Frontal cortex (tissue), 2 donors: ENCODE measurements around a stretch of chr9.

DNA sequence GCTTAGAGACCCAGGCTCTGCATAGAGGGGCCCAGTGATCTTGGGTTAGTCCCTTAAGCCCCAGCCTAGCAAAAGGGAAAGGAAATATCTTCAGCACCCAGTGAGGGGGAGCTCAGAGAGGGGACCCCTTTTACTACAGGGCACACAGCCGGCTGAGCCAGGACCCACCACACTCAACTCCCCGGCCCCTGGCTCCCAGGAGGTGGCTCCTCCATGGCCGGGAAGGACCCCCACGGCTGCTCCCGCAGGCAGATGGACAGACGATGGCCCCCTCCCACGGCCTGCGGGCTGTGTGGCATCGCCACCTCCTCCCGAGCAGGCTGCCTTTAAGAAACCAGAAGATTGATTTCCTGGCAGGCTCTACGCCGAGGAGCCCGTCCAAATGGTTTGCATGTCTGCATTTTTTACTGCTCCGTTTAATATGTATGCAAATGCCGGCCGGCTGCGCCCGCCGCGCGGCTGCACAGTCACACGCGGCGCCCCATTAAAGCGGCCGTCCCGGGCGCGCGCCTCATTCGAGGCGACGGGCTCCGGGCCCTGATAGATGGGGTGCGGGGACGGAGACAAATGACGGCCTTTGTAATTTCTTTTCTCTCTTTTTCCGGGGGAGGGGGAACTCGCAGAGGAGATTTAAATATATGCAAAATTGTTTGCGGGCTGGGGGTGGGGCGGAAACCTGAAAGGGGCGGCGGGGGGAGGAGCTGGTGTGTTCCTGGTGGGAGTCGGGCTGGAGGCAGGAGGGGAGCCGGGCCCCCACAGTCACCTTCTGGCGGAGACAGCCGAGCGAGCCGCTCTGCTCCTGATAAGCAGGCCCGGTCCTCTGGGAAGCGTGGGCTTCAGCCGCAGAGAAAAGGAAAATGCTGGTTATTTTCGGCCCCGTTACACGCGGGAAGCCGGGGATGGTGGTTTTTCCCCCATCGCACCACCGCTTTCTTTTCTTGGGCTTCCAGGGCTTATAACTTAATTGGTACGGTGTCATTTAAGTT, 158.6 kb upstream of the IER5L start:
- RAMPAGE, long total RNA = start-site peak on the plus strand centred at position 474 of the sequence, 134 bp wide, 60 and 13 reads in 2 replicates

DNA sequence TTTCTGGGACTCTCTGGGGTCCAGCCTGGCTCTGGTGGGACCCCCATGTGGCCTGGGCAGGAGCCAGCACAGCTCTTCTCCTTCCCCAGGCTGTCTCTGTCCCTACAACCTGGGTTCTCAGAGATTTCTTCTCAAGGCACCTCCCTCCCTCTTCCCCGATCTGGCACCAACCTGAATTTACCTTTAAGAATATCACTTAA, 218.0 kb downstream of the C9orf50 start:
- RAMPAGE, long total RNA = no peak

DNA sequence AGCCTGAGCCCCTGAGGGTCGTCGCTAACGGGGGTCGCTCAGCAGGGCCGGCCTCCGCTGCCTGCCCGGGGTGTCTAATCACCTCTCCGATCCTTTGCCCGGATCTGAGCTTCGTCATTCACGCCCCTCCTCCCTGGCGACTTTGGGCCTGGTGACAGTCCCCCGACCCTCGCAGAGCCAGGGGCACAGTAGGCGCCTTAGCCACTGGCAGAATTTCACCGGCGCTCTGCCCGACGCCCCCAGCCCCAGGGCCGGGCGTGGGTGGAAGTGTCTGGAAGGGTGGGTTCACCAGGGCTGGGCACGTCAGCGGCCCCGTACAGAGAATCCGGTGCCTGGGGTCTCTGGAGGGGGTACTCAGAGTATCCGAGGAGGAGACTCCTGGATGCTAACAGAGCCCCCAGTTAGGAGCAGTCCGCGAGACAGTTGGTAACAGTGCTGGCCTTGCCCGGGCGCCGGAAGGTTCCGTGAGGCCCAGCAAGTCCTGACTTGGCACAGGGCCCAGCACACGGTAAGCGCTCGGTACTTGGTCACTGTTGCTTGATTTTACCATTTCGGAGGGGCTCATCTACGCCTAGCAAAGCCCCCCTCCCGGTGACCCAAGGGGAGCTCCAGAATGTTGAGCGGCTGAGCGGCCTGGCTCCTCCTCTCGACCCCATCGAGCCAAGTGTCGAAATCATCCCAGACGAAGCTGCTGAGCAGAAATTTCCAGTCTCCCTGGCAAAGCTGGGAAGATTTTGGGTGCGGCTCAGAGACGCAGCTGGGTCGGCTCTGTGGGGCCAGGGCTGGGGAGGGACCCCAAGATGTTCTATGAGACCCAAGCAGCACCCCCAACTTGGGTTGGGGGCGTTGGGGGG, 137.5 kb downstream of the C9orf50 start:
- RAMPAGE, long total RNA = no peak

GRCh38 chr9:129570382-129571098, 50.4 kb downstream of the C9orf50 start:
- RAMPAGE, long total RNA = no peak

DNA sequence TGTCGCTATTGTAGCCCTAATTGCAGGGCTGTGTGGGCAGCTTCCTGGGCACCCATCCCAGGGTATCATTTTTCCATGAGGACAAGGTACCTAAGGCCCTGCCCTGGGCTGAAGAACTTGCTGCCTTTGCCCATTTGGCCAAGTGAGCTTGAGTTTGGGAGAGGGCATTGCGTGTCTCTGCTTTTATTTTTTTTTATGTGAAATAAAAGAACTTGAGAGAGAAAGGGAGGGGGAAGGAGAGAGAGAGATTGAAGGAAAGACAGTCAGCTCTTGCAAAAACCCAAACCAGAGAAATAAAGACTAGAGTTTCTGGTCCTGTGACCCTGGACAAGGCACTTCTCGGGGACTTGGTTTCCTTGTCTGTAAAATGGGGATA, 26.7 kb downstream of the PTGES start:
- RAMPAGE, long total RNA = no peak

GRCh38 chr9:129812776-129813506, 10.0 kb downstream of the TOR1B start:
- RAMPAGE, long total RNA = no peak

DNA sequence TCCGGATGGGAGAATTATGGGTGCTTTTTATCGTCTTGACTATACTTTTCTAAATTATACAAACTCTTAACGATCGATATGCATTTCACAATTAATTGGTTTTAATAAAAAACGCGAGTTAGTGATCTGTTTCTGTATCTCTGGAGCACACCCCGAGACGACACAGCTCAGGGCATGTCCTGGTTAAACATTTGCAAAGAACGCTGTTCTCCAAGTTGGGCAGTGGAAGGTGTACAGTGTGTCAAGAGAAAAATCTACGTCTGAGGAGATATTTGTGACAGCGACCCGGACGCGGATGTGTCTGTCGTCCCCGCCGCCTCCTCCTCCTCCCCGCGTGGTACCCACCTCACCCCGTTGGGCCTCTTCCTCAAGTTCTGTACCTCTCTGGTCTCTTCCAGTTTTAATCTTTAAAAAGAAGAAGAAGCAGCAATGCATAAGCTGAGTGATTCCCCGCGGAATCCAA, 682 bp downstream of the C9orf78 start:
- RAMPAGE, long total RNA = no peak

DNA sequence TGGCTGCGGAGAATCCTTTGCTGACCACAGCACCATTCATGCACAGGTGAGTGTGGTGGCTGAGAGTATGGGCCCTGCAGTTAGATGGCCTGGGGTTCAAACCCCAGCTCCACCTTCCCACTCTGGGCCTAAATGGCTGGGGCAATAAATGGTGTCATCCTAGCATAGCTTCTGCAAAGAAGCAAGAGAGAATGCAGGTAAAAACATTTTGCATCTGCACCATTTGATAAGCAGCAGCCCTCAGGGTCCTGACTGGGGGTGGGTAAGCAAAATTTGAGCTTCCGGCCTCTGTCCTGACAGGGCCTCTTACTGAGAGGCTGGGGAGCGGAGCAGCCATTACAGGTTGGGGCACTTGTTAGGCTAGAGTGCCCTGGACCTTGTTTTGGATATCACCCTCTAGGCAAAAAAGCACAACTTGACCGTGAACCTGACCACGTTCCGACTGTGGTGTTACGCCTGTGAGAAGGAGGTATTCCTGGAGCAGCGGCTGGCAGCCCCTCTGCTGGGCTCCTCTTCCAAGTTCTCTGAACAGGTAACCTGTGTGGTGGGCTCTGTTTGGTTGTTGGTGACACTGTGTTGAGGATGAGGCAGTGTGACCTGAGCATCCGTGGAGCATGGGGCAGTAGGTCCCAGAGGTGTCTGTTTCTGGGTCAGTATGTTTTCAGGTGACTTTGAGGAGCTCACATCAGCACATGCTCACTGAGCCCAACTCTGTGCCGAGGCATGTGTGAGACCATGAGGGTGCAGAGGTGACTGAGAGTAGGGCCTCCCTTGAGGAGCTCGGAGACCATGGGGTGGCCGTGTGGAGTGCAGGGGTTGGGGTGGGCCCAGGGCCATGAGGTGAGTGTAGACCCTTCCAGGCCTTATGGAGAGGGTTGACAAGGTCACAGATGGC, 23.1 kb downstream of the USP20 start:
- RAMPAGE, long total RNA = no peak

DNA sequence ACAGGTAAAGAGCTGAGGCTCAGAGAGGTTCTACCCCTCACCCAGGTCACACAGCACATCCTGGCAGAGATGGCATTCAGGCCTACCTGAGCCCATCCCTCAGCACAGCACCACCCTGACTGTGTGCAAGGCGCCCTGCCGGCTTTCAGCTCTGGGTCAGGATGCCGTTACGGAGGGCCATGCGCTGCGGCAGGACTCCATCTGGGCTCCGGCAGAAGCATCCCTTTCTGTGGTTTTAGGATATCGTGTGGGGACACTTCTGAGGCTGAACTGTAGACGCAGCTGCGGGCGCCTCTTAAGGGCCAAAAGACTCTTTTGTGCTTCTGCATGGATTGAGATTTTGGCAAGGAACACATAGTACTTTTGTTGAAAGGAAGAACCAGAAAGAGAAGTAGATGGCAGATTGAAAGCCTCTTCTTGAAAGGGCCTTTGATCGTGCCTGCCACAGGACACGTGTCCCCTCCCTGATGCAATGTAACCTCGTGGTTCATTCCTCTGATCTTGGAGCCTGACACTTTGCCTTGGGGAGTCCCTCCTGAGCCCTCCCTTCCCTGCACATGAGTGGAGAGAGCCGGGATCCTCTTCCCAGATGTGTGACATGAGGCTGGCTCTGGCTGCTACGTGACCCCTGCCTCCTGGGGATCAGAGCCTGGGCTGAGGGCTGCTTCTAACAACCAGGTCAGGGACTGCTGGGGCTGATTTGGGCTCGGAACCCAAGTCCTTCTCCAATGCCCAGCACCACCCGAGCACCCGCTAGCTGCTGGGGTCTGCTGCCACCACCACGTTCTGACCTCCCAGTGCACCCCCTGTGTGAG, 31.4 kb downstream of the USP20 start:
- RAMPAGE, long total RNA = no peak

- RAMPAGE, long total RNA = no peak
Measured at GRCh38 chr9:129867590-129868514, 32.6 kb downstream of the USP20 start.

GRCh38 chr9:129883064-129883426, 47.8 kb downstream of the USP20 start:
- RAMPAGE, long total RNA = no peak

- RAMPAGE, long total RNA = no peak
Measured at GRCh38 chr9:129891437-129892213, 56.4 kb downstream of the USP20 start.

- RAMPAGE, long total RNA = no peak
Measured at GRCh38 chr9:129978392-129978681, 64.7 kb downstream of the FNBP1 start.

GRCh38 chr9:129994825-129995465, 48.0 kb downstream of the FNBP1 start:
- RAMPAGE, long total RNA = no peak

- RAMPAGE, long total RNA = no peak
Measured at GRCh38 chr9:130031123-130031674, 11.8 kb downstream of the FNBP1 start.

GRCh38 chr9:130128217-130128622, 44.0 kb upstream of the NCS1 start:
- RAMPAGE, long total RNA = no peak

GRCh38 chr9:130201345-130202134, 29.3 kb downstream of the NCS1 start:
- RAMPAGE, long total RNA = no peak

- RAMPAGE, long total RNA = no peak
Measured at GRCh38 chr9:130261279-130261843, 4.2 kb upstream of the HMCN2 start.

- RAMPAGE, long total RNA = no peak
Measured at GRCh38 chr9:130290097-130290746, 24.7 kb downstream of the HMCN2 start.

DNA sequence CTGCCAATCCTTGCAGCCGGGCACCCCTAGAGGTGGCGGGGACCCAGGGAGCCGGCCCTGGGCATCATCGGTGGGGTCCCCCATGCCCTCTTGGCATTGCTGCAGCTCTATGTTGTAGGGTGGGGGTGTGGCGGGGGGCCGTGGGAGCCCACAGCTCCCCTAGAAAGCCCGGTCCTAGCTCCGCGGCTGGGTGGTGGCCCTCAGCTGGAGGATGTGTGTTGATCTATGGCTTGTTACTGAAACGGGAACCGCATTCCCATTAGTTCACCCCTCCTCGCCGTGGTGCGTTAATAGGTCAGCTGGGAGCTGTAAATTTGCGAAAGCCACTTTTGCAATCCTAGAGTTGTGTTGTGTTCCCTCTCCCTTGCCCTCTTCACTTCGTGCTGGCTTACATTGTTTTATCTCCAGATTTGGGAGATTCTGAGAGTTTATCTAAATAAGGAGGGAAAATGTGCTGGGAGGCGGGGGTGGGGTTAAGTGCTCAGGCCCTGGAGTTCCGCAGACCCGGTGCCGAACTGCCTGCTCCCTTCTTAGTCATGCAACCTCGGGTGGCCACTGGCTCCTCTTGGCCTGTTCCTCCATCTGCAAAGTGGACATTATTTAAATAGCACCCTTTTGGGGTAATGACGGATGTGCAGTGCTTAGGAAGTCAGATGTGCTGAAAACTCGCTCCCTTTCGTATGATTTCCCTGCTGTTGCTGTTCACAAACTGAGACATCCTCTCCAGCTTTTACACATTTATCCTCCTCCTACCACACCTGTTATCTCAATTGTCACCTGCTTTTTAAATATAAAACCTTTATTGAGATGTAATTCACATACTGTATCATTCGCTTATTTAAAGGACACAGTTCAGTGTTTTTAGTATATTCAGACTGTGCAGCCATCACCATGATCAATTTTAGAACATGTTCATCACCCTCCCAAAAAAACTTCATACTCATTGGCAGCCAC, 62.9 kb downstream of the HMCN2 start:
- RAMPAGE, long total RNA = no peak